Hematopoietic multipotent progenitor cell (in vitro differentiated cells): ENCODE data around the genes DDX10, ARHGAP20 and PPP2R1B.

GRCh38 chr11:108586647-108587052 lies 6.9 kb downstream of the EXPH5 start:
- CAGE, long polyA plus RNA = no peak

DNA sequence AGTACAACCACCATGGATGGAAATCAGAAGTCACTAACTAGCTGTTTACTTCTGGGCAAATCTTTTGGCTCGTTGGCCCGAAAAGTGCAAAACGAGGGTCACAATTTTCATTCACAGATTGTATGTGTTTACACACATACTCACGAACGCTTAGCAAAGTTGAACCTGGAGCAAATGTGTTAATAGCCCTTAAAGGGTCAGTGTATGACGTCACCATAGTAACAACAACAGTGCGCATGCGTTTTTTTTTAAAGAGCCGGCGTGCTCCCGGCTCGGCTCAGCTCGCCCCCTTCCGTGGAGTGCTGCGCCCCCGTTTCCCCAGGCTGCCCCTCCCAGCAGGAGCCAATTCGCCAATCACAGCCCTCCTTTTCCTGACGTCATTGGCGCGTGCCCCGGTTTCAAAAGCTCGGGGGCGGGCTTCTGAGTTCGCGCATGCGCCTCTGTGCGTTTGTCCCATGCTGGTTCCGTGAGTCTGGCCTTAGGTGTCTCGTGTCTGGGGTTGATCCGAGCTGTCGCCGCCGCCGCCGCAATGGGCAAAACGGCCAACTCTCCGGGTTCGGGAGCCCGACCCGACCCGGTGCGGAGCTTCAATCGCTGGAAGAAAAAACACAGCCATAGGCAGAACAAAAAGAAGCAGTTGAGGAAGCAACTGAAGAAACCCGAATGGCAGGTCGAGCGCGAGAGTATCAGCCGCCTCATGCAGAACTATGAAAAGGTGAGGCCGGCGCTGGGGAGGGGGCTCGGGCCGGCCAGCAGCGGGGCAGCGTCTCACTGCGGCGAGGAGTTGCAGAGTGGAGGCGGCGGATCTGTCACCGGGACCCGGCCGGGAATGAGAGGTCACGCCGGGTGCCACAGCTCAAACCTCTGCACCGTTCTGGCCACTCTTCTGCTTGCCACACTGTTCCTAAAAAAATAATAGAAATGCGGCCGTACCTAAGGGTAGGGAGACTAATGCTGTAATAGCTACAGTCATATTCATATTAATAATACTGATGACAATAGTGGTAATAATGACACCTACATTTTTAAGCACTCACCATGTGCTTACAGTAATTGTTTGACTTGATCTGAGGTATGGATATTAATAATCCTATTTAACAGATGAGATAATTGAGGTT lies at the start of gene DDX10:
Gene DDX10, plus strand, starts transcription at position 445 of the 1,118 bp plus-strand sequence.
- CAGE, long polyA plus RNA = no peak

- CAGE, long polyA plus RNA = no peak
Observed at GRCh38 chr11:110050113-110050475, 43.1 kb upstream of the ZC3H12C start.

- CAGE, long polyA plus RNA = no peak
Observed at GRCh38 chr11:110247466-110247955, 48.9 kb downstream of the RDX start.

GRCh38 chr11:110711563-110712913 lies at the start of gene ARHGAP20:
Gene ARHGAP20, minus strand, starts transcription at chr11:110712437.
- CAGE, long polyA plus RNA = start-site peak on the minus strand at chr11:110712406-110712438, 32 reads

- CAGE, long polyA plus RNA = no peak
Observed at GRCh38 chr11:111358226-111359112, 20.6 kb downstream of the POU2AF1 start.

- CAGE, long polyA plus RNA = no peak
Observed at GRCh38 chr11:111541167-111542065, 896 bp downstream of the LAYN start.

DNA sequence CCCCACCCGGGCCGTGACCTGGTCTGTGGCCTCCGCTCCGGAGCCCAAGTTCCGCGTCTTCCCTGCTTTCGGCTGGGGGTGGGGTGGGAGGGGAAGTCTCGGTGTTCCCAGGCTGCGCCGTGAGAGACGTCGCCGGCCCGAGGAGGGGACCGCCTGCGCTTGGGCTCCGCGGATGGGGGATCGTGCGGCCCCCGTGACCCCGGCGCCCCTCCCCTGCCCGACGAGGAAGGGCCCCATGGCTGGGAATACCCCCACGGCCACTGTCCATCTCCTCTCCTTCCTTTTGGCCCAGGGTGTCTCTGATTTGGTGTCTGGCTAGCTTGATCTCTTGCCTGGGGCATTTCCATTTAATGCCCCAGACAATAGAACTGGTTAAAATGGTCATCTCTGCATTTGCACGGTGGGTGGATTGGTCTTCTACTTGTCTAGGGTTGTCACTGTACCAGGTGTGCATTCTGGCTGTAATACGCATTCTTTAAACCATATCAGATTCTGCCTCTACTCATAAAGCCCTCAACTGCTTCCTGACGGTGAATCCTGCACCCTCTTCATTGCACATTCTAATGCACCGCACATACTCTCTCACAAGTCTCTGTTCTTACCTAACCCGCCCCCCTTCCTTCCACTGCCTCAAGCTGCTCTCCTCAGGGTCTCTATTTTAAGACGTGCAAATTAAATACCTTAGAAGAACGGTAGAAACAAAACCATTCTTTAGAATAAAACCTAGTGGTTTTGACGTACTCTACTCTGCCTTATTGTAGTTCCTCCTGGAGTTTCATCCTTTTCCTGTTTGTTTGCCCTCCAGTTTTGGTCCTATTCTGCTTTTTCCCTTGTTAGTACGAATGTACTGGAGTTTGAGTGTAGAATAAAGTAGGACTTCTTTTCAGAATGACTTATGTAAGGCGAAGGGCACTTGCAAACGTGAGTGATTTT lies 1.0 kb downstream of the SIK2 start:
- CAGE, long polyA plus RNA = no peak

DNA sequence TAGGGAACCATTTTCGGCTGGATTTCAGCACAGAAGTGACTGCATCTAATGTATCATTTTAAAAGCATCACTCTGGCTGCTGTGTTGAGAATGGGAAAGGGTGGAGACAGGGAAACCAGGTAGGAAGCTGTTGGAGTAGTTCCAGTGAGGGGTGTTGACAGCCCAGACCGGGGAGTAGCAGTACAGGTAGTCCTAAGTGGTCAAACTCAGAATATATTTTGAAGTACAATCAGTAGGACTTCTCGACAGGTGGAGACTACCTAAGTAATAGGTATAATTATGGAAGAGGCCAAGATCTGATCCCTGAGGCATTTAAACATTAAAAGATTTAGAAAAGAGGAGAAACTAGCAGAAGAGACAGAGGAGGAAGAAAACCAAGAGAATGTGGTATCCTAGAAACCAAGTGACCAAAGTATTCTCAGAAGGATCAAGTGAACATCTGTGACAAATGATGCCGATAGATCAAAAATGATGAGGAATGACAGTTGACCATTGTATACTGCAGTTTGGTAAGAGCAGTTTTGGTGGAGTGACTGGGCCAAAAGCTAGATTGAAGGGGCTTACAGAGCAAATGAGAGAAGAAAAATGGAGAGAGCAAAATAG lies 23.0 kb downstream of the SIK2 start:
- CAGE, long polyA plus RNA = no peak

GRCh38 chr11:111694708-111695288 lies 71.4 kb downstream of the PPP2R1B start:
- CAGE, long polyA plus RNA = no peak

DNA sequence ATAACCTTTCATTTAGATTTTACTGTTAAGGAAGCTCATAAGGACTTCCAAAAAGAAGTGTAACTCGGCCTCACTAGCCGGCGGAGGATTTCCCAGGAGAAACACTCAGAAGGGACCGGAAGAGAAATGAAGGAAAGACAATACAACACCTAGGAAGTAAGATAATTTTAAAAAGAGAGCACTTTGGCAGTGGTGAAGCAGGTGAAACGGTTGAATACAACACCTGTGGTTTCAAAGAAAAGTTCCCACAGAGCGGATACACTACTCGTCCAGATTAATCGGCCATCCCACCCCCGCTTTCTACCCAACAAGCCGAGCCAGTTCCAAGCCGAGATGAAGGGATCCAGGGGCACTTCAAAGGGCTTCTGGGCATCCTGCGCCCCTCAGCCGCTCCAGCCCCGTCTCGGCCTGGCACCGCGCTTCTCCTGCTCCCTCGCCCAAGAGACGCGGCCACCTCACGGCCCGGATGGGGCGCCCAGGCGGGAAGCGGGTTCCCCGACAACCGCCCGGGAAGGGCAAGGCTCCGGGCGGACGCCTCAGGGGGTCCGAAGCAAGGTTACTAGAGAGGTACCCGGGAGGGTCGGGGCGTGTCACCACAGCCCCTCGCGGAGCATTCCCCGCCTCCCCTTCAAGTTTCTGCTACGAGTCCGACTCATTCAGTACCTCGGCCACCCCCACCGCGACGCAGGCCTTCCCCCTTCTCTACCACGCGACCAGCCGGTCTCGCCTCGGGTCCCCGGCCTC lies 523 bp downstream of the PPP2R1B start:
- CAGE, long polyA plus RNA = no peak

GRCh38 chr11:111766238-111767084 lies at the start of gene PPP2R1B:
Gene PPP2R1B, minus strand, starts transcription at chr11:111766389.
- CAGE, long polyA plus RNA = start-site peak on the minus strand at chr11:111766377-111766395, 48 reads

DNA sequence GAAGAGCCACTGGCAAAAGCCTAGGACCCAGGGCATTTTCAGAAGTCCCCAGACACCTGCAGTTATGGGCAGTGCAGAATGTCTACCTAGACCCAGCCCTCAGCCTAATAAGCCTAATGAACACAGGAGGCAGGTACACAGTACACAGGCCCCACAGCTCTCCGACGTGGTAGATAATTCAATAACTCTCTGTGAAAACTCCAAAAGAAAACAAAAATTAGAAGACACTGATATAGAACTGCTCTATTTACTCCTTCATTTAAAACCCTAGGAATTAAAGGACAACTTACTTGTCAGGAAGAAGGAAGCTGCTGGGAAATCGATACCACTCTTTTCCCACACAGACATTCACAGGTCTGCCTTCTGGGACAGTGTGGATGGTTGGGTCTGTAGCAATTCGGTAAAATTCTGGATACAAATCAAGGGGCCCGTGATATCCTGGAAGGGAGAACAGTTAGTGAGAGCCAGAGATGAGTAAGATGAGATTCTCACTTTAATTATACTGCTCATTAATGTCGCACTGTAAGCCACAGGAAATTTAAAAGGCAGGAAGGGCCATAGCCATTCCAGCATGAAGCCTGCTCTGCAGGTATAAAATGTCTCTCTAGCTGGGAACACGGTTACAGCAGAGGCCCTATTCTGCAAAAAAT lies 34.1 kb downstream of the ALG9 start:
- CAGE, long polyA plus RNA = no peak

DNA sequence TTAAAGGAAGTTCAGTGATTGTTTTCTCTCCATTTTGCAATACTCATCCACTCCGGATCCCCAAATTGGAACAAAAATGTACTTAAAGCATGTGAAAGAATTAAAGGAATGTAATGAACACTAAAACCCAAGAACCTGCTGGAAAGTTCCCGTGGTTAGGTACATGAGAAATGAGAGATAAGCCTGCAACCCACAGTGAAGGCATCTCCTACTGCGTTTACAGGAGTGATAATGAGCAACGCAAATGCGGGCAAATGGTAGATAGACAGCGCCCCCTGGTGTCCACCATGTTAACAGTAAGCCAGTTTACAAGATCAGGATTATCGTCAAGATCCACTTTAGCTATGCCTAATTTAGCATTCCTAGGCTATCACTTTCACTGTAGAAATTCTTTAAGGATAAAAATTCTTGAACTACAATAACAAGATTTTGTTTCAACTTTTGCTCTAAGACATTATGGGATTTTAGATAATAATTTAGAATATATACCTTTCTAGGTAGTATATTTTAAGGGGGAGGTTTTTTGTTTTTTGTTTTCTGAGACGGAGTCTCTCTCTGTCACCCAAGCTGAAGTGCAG lies 29.9 kb downstream of the ALG9 start:
- CAGE, long polyA plus RNA = no peak

DNA sequence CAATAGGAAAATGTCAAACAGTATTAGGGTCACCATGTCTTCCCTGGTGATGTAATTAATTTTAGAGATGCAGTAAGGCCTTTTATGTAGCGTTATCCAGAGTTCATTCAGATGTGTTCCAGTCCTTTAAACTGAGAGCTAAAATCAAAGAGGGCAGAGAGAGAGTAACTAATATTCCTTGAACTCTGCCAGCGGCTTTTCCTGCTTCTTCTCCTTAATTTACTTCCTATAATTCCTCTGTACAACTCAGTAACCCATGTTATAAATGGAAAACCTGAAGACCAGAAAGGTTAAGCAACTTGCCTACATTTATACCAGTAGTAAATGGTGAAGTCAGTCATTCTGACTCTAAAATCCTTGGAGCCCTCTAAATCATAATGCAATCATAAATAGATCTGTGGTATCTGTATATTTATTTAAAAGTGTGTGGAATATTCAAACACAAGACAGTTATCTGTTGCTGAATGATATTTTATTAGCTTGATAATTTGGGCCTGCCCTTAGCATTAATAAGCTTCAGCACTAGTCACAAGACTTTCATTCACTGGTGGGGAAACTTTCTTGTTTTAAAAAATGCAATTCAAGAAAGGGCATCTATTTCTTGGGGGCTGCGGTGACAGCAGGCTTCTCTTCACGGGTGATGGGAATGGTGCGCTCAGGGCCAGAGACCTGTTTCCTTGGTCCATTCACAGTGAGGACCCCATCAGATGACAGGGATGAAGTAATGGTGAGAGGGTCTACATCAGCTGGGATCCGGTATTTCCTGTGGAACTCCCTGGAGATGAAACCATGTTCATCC lies 3.2 kb downstream of the CRYAB start:
- CAGE, long polyA plus RNA = no peak

DNA sequence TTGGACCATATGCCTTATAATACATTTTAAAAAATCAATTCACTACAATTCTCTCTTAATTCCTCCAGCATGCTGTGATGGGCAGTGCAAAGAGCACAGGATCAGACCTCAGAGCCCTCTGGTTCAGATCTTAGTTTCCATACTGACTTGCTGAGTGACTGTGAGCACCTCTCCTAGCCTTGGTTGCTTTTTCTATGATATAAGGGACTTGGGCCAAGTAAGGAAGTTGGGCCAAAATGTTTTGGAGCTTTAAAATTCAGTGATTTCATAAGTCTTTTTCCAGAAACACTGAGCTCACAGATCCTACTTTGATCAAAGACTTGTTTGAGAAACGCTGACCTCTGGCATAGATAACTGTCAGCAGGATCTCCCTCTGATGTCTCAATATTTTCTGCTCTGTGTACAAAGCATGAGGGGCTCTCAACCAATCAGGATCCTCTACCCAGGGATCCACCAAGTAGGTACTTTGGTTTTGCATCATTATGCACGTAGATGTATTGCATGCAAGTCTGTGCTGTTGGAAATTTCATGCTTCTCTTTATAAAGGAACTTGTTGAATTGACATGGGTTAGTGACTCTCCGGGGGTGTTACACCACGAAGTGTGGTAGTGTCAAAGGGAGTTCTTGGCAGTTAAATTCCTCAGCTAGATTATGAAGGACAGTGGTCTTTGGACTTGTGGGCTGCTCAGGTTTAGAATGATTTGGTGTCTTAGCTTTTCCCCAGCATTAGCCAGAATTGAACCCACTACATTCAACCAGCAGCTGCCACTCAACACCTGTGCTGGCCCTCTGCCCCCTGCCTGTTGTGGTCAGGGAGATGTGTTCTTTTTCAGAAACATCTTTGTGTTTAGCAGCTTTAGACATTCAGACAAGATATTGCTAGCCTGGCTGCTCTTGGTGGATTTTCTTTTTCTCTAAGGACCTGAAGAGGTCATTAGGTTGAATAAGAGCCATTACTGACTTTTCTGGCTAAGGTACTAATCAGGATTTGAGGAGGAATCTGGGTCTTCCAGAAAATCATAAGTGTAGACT lies 1.7 kb upstream of the DIXDC1 start:
- CAGE, long polyA plus RNA = no peak

DNA sequence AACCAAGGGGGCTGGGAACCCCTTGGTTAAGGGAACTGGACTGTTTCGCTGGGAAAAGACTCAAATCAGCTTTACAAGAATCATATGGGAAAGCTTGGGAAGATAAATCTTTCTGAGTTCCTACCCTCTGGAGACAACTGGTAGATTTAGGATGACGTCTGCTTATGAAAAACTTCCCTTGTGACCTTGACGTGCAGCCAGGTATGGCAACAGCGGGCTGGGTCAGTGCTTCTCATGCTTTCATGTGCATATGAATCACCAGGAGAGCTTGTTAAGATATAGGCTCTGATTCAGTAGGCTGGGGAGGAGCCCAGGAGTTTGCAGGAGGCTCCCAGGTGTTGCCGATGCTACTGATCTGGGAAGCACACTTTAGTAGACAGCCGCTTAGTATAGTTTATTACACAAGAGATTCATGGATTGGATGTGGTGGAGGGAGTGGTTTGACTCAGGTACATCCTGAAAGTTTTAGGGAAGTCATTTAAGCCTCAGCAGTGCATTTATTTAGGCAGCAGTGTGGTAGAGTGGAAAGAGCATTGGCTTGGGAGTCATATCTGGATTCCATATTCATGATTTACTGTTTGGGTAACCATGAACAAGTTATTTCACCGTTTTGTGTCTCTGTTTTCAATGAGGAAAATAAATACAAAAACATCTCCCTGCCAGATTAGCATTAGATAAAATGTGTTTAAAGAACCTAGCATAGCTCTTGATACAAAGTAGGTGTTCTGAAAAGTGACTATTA lies 23.8 kb downstream of the DIXDC1 start:
- CAGE, long polyA plus RNA = no peak

DNA sequence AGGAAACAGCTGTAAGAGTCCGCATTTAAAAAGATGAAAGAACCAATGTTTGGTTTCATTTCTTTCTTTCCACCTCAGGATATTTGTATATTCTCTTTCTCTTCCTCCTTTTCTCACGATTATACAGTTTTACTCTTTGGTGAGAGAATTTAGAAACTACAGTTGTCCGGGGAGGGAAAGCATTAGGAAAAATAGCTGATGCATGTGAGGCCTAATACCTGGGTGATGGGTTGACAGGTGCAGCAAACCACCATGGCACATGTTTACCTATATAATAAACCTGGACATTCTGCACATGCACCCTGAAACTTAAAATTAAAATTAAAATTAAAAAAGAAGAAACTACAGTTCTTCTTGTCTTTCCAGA lies 23.0 kb downstream of the PIH1D2 start:
- CAGE, long polyA plus RNA = no peak

- CAGE, long polyA plus RNA = no peak
Observed at GRCh38 chr11:112213742-112214139, 12.5 kb upstream of the PTS start.

- CAGE, long polyA plus RNA = no peak
Observed at GRCh38 chr11:112237270-112237593, 11.0 kb downstream of the PTS start.